Measurements from ENCODE around the gene FAM83G.

GRCh38 chr17:19004629-19005084 is at the start of gene FAM83G:
Gene FAM83G, minus strand, starts transcription at chr17:19004764.
- PRO-cap = bidirectional peak, plus-strand start at chr17:19004878, minus-strand start at chr17:19004790
- RAMPAGE, long total RNA = no peak

DNA sequence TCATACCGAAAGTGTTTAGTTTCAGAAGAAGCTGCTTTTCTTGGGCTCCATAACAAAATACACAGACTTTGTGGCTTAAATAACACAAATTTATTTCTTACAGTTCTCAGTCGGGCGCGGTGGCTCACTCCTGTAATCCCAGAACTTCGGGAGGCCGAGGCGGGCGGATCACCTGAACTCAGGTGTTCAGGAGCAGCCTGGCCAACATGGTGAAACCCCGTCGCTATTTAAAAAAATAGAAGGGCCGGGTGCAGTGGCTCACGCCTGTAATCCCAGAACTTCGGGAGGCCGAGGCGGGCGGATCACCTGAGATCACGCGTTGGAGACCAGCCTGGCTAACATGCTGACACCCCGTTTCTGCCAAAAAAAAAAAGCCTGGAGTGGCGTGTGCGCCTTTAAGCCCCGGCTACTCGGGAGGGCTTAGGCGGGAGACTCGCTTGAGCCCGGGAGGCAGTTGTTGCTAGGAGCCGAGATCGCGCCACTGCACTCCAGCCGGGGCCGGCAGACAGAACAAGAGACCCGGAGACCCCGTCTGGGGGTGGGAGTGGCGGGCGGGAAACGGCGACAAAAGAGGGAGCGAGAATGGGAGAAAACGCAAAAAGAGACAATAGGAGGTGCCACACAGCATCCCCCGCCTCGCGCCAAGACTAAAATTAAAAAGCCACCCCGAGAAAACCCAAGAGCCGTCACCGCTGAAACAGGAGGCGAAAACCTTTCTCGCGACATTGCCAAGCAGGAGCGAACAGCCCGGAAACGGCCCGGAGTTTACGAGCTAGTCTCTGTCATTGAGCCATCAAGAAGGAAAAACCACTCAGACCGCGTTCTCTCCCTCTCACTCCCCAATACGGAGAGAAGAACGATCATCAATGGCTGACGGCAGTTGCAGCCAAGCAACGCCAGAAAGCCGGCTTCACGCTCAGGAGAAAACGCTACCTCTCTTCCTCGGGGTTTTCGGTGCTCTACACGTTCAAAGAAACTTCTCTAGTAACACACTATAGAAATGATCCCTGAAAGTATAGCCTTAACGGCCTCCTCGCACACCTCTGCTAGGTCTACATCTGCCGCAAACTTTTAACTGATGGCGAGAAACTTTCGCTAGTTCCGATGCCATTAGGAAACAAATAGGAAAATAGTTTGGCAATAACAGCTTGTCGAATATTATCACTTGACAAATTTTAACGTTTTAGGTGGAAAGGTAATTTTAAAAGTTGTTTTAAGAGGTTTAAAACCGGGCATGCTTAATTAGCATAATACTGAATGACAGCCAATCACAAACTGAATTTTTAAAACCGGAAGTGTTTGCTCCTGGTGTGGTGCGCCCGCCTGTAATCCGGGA is 15.3 kb upstream of the GRAPL start:
- PRO-cap = unidirectional peak, plus-strand start at position 449 of the sequence; unidirectional peak, minus-strand start at position 1,045 of the sequence
- RAMPAGE, long total RNA = no peak

DNA sequence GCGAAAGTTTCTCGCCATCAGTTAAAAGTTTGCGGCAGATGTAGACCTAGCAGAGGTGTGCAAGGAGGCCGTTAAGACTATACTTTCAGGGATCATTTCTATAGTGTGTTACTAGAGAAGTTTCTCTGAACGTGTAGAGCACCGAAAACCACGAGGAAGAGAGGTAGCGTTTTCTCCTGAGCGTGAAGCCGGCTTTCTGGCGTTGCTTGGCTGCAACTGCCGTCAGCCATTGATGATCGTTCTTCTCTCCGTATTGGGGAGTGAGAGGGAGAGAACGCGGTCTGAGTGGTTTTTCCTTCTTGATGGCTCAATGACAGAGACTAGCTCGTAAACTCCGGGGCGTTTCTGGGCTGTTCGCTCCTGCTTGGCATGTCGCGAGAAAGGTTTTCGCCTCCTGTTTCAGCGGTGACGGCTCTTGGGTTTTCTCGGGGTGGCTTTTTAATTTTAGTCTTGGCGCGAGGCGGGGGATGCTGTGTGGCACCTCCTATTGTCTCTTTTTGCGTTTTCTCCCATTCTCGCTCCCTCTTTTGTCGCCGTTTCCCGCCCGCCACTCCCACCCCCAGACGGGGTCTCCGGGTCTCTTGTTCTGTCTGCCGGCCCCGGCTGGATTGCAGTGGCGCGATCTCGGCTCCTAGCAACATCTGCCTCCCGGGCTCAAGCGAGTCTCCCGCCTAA is 49.1 kb upstream of the EPN2 start:
- PRO-cap = no peak
- RAMPAGE, long total RNA = no peak

GRCh38 chr17:19283962-19284578 is 46.9 kb downstream of the EPN2 start:
- PRO-cap = no peak
- RAMPAGE, long total RNA = no peak

DNA sequence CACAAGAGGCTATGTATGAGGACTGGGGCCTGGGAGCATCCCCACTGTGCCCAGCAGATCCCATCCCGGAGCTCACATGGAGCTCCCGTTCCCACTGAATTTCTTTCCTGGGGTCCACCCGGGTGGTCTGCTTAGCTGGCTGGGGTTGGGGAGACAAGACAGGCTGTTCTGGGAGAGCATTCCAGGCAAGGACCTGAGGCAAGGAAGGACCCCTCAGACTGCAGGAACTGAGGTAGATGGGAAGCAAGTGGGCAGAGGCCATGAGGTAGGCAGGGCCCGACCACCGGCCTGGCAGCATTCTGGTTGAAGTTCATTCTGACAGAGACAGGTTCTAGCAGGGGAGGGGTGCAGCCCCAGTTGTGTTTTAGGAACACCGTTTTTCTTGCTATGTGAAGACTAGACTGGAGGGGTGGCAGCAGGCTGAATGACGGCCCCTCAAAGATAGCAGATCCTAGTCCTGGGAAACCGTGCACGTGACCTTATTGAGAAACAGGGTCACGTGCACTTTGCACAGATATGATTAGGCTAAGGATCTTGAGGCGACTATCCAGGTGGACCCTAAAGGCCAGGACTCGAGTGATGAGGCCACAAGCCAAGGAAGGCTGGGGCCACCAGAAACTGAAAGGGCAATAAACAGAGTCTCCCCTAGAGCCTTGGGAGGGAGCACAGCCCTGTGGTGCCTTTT is 17.4 kb downstream of the B9D1 start:
- PRO-cap = no peak
- RAMPAGE, long total RNA = no peak

- PRO-cap = bidirectional peak, plus-strand start at chr17:19377765, minus-strand start at chr17:19377640; bidirectional peak, plus-strand start at chr17:19378028, minus-strand start at chr17:19377905; bidirectional peak, plus-strand start at chr17:19378264, minus-strand start at chr17:19378152; bidirectional peak, plus-strand start at chr17:19378472, minus-strand start at chr17:19378319
- RAMPAGE, long total RNA = start-site peak on the plus strand at chr17:19377734-19377803, 34 and 17 reads in 2 replicates
Observed at GRCh38 chr17:19377415-19378358, 611 bp upstream of the MAPK7 start.

- PRO-cap = no peak
- RAMPAGE, long total RNA = no peak
Observed at GRCh38 chr17:19389031-19389359, 2.0 kb upstream of the MFAP4 start.

DNA sequence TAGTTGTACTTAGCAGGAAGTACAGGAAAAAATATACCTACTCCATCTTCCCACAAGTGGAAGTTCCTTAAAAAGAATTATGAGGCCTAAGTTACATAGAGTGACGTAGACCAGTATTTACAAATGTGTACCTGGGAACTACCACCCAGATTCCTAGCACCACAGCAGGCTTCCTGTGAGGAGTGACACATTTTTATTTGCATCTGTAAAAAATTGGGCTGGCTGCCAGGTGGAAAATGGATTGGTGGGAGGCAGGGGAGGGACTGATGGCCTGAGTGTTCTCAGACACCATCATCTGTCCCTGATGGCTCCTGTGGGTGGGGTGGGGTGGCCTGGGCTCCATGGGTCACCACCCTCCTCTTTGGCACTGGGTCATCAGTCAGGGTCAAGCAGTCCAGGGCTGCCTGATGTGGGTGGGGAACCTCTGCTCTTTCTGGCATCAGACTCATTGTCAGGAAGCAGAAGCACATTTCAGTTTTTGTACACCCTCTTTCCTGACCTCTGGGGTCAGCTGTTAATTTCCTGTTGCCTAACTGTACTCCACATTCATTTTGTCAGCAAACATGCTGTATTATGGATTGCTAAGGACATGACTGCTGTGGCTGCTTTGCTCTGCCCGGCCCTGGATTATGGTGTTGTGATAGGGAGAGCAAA is 11.4 kb upstream of the MFAP4 start:
- PRO-cap = no peak
- RAMPAGE, long total RNA = no peak

DNA sequence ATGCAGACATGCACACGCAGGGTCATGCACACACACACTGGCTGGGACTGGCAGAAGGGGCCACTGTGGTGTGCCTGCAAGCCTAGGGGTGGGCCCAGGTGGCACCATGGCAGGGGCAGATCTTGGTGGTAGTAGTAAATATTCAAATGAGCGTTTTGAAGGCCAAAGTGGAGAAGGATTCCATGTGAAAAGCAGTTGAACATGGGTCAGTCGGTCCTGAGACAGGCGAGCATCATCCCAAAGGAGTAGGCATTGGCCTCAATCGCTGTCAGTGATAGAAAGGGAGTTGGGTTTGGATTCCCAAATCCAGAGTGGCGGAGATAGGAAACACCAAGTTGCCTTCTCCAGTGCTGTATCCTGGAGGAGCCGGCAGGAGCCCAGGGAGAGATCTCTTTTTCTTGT is 41.2 kb downstream of the RNF112 start:
- PRO-cap = no peak
- RAMPAGE, long total RNA = no peak

DNA sequence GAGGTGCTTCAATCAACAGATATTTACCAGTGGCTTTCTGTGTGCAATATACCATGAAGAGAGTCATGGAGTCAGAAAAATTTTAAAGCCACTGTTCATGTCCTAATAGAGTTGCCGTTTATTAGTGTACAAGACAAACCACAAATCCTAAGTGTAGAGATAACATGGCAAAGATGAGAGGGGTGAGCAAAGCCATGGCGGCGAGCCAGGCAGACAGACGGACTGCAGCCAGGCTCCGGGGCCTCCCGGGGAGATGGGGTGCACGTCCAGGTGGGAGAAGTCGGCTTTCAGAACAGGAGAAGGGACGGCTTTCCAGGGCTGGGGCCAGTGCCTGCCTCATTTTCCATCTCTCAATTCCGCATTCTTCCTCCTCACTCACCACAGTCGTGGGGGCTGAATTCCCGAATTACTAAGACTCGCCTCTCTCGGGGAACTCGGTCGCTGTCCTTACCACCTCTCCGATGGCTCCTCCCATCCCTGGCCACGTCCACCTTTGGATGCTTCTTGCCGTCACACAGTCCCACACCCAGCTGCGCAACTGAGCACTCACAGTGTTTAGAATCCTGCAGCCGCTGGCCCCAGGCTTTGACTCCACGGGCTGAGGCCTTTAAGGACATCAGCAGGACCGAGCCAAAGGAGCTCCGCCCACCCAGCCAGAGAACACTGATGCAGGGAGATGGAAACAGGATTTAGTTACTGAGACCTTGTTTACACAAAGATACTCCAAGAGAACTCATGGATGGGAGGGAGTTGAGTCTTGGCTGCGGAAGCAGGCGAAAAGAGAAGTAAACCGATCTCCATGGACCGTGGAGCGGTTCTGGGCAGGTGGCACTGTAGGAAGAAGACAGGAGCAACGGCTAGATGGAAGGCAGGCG is 59.6 kb downstream of the RNF112 start:
- PRO-cap = bidirectional peak, plus-strand start at position 517 of the sequence, minus-strand start at position 463 of the sequence
- RAMPAGE, long total RNA = no peak

GRCh38 chr17:19526866-19527209 is 6.8 kb upstream of the SLC47A1 start:
- PRO-cap = no peak
- RAMPAGE, long total RNA = no peak

- PRO-cap = no peak
- RAMPAGE, long total RNA = no peak
Observed at GRCh38 chr17:19578488-19579289, 45.0 kb downstream of the SLC47A1 start.

- PRO-cap = no peak
- RAMPAGE, long total RNA = no peak
Observed at GRCh38 chr17:19644410-19644950, 4.1 kb upstream of the ALDH3A2 start.

GRCh38 chr17:19681271-19681506 is 32.6 kb downstream of the ALDH3A2 start:
- PRO-cap = no peak
- RAMPAGE, long total RNA = no peak

- PRO-cap = no peak
- RAMPAGE, long total RNA = no peak
Observed at GRCh38 chr17:19946282-19946828, 31.3 kb downstream of the AKAP10 start.

- PRO-cap = no peak
- RAMPAGE, long total RNA = no peak
Observed at GRCh38 chr17:19978124-19978850, 659 bp upstream of the AKAP10 start.

DNA sequence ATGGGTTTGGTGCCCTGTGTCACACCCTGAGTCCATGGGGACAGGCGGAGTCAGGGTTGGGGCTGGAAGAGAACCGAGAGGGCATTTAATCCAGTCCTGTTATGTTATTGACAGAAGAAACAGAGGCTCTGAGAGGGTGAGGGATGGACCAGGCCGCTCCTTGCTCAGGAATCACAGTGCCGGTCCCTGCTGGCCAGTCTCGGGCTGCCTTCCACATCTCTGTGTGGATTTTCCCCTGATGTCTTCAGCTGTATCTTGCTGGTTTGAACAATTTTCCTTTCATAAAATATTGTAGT is 86.6 kb downstream of the SPECC1 start:
- PRO-cap = no peak
- RAMPAGE, long total RNA = no peak

- PRO-cap = no peak
- RAMPAGE, long total RNA = no peak
Observed at GRCh38 chr17:20281690-20282366, 185.5 kb downstream of the LGALS9B start.

DNA sequence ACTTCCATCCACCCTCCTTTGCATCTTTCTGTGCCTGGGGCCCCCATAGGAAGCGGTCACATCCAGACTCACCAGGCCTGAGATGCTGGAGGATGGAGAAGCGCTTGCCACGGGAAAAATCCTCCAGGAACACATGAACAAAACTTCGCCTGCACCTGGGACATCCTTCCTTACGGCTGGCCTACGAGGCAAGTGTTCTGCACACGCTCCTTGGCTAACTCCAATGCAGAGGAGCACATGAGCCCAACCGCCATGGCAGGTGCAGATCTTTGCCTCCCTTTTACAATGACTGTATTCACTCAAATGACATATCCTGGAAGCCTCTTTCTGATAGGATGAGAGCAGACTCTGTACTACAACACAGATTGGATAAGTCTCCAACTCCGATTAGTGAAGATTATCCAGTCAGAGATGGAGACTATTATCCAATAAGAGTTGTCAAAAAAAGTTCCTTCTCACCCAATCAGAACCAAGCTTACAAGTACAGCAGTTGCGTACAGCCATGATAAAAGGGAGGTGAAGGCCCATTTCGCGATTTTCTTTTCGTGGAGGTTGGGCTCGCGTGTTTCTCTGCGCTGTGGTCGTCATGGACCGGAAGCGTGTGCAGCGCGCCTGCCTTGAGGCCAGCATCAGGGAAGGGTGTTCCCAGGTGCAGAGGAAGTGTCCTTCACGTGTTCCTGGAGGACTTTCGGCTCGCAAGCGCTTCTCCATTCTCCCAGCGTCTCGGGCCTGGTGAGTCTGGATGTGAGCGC is 53.6 kb downstream of the CDRT15L2 start:
- PRO-cap = no peak
- RAMPAGE, long total RNA = no peak

DNA sequence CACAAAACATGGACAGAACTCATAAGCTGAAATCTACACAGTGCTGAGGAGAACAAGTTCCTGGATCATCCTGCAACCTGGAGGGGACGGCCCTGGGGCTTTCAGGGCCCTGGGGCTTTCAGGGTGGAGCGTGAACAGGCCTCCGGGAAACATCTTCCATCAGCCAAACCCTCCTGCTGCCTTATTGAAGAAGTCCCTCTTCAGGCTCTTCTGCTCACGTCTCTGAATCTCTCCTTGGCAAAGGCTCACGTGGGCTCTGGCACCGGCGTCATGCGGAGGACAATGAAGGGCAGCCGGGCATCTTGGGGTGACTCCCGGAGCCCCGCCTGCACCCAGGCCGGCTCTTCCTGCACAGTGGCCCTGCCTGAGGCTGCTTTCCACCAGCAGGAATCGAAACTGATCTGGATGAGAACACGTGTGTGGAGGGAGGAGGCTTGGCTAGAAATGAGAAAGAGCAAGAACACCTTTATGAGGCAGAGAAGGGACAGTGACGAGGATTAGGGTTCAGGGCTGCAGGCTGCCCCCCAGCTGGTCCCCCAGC is 127.4 kb downstream of the CDRT15L2 start:
- PRO-cap = no peak
- RAMPAGE, long total RNA = no peak

Data from urinary bladder (tissue), 3 donors.